ENCODE measurements around a stretch of chr4.

- RRBS, 2 experiments: 3 to 4% methylated on average over 5 of the region's 19 CpGs
These were observed 759 bp downstream of the PARM1 start for GRCh38 chr4:74933696-74934054.

DNA sequence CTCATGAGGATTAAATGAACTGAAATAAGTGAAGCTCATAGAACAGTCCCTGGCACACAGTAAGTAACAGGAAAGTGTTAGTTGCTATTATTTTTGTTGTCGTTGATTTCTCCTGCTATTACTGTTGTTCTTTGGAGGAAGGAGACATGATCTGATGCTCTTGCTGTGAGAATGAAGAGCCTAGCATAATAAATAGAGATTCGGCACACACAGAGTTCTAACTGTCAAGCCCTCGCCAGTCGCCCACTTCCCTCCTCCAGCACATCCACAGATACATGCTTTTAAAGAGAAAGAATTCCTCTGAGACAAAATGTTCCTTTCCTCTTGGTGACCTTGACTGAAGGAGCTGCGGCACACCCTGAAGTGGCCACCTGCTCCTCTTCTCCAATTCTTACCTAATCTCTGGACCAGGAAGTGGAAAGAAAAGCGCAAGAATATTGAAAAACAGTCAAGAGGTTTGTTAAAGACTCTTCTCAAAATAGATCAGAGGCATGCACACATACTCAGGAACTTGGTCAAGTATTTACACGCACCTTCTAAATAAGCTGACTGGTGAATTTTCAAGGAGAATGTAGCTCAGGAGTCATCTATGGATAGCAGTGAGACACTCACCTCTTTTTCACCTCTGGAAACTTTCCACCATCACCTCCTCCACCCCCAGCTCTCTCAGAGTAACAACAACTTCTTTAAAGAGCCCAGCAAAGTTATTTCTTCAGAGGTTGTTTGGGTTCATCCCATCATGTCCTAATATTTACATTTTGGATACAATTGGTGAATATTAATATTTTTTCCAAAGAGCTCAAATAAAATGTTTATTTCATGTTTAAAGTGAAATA is 95.4 kb downstream of the PARM1 start:
- RRBS, 2 experiments: no CpG with 5 or more reads among the region's 7 CpGs

GRCh38 chr4:75244361-75244821 is 269.8 kb downstream of the RCHY1 start:
- RRBS, 2 experiments: no CpG with 5 or more reads among the region's 6 CpGs

DNA sequence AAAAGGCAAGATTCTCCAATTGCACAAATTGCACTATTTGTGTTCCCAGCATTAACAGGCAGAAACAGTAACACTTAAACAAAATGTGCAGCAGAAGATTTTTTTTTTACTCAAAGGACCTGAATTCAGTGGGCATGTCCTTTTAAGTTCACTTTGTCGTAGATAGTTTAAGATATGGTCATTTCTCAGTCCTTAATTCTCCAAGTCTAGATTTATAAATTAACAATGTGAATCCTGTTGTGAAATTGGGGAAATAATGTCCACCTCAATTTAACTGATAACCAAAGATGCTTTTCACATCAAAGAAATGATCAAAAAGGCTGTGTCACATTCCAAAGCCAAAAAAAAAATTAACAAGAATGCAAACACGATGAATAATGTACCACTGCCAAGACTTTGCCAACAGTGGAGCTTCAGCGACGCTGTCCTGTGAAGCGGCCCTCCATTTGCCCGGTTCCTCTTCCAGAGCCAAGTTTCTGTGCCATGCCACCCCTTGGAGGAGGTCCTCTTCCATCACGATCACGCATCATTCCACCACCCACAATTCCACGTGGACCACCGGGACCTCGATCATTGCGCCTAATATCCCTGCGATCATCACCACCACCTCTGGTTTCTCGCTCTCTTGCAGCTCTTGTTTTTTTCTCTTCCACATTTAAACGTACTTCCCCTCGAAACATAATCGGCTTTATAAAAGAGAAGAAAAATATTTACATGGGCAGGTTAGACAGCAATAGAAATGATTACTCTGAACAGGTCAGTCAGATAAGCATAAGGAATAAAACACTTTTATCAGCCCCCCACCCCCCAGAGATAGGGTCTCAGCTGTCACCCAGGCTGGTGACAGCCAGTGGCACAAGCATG is 14.9 kb upstream of the CDKL2 start:
- RRBS, 2 experiments: 92 to 100% methylated on average over 2 to 3 of the region's 17 CpGs

DNA sequence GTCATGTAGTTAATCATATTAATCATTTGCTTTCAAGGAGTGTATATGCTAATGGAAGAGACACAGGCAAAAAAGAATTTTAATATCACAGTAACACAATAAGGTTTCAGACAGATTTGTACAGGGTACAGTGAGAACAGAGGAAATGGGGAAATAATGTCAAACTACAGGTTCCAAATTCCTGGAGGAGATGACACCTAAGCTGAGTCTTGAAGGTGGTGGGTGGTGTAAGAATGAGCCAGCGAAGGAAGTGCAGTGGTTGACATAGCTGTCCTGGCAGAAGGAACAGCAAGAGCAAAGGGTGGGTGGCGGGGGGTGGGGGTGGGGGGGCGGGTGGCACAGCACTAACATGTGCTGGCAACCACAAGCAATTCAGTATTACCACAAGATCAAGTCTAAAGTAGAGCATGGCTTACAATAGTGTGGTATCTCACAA is 13.1 kb upstream of the G3BP2 start:
- RRBS, 2 experiments: no CpG with 5 or more reads among the region's 3 CpGs

GRCh38 chr4:75770644-75771324 is 46.4 kb downstream of the USO1 start:
- RRBS, 2 experiments: no CpG with 5 or more reads among the region's 4 CpGs

DNA sequence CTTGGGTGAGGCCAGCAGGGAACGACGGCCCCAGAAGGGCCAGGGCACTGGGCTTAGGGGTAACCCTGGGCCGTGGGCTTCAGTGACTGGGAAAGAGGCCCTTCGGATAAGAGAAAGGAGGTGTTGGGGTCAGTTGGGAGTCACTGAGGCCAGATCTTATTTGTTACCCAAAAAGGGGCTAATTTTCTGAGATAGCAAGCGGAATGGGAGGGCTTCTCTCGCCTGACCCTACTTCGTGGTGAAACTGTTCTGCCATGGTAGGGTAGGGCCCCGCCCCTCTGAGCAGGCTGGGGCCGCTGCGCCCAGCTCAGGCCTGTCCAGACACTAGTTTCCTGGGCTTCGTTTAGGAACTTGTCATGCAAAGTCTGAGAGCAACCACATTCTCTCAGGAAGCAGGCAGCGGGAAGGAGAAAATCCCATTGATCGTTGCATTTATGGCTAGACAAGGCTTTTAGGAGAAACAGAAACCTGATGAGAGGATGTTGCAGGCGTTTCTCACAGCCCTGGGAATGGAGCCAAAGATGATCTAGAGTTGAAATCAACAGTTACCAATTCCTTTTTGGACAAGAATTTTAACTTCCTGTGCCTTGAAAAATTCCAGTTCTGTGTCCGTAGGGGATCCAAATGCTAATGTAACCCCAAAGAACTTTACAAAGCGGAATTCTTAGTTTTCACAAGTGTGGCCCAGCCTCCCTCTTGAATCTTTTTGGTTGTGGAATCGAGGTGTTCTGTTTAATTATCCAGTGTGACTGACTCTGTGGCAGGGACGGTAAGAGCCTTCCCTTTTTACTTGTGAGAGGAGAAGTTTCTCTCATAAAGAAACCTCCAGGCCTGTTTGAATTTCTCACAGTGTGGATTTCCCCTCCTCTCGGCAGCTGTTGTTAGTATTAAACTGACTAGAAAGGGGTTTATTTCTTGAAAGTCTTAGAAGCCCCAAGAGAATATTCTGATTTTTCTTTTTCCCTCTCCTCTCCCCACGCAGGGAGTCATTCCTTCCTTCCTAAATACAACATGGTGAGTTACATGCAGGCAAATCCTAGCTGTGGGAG is 4.5 kb upstream of the CXCL9 start:
- RRBS, 2 experiments: no CpG with 5 or more reads among the region's 20 CpGs

DNA sequence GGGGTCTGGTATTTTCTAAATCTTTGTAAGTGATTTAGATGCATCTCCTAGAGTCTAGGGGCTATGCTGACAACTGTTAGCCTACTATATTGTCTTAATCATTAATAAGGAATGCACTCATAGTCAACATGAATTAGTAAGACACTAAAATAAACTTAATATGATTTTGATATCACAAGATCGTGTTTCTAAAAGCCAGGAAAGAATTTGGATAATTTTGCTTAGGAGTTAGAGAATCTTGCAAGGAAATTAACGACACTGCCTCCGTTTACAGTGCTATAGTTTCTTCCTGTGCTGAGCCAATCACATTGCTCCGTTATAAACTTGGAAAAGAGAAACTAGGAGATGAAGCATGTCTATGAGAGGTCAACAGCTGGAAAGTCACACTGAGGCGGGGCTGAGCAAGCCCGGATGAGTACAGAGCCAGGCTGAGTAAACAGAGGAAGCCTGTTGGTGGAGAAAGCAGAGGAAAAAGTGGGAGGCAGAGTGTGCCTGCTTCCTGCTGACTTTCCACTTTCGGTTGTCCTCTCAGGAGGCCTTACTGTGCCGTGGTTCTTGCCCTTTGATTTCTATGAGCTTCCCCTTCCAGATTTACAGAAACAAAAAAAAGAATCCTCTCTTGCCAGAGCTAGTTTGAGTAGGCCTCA is 5.4 kb downstream of the SCARB2 start:
- RRBS, 2 experiments: no CpG with 5 or more reads among the region's 8 CpGs

DNA sequence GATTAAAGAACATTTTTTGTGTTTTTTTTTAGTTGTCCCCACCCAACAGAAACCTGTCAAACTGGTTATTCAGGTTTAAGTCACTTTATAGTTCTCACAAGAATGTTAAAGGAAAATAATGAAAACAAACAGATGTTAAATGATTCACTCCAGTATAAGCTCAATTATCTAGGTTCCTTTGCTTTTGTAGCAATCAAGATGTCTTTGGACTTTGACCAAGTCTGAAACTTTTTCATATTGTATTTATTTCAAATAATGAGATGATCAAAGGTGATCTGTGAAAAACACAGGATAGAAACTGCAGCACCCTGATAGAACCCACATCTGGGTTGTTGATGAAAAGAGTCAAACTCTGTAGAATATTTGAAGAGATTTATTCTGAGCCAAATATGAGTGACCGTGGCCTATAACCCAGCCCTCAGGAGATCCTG is 15.4 kb upstream of the FAM47E start:
- RRBS, 2 experiments: no CpG with 5 or more reads among the region's 1 CpG

DNA sequence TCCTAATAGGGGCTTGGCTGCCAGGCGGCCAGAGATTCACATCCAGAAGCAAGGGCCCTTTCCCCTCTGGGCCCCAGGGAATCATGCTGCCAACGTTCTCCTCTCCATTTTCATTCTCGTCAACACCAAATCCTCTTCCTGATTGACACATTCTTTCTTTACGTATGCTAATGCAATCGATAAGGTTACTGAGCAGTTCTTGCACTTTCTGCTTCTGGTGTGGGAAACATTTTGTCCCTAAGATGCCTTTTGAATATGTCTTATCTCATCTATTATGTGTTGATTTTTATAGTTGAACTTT is 123.8 kb downstream of the SHROOM3 start:
- RRBS, 2 experiments: no CpG with 5 or more reads among the region's 5 CpGs

- RRBS, 2 experiments: 24 to 53% methylated on average over 5 of the region's 37 CpGs
These were observed 151.0 kb downstream of the SHROOM3 start for GRCh38 chr4:76585862-76586658.

DNA sequence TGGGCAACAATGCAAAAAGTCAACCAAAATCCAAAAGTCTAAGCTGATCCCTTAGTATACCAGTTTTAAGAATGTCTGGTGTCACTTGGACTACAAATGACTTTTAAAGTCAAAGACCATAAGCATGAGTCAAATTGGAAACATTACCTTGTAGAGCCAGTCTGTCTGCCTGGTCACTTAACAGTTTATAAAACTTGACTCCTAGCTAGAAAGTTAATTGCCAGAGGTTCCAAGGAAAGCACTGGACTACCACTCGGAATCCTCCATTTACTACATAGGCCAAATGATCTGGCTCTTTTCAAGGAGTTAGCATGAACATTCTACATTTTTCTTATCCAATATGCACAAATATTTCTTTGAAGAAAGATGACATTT is 188.2 kb downstream of the SHROOM3 start:
- RRBS, 2 experiments: no CpG with 5 or more reads among the region's 1 CpG

DNA sequence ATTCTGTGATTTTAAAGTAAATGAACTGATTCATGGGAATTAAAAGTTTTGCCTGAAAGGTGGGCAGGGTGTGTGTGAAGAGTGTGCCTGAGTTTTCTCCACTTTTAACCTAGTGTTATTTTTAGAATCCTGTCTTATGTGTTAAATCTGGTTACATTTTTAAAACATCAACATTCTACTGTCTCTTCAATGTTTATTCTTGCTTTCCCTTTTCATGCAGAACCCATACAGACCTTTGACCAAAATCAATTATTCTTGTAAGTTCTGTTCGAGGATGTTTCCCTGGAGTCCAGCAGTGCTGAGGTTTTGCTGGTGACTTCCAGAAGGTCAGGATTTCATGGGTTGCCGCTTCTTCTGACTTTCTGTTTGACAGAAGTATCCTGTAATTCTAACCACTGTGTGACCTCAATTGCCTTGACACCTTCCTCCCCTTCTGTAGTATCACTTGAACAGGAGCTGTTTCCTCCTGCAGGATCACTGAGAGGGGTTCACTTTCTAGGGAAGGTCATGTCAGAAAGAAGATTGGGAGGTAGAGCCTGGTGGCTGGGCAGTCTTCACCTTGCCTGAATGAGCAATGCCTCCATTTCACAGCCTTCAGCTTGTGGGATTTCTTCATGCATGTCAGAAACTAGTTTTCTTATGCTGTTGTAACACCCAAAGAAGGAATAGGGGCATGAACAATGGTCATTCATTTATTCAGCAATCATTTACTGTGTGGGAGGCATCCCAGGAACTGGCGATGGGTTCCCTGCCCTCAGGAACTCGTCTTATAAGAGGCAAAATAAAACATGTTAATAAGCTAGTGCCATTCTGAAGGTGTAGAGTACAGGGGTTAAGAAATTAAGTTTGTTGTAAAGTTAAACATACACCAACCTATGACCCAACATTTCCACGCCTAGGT is 206.1 kb downstream of the SOWAHB start:
- RRBS, 2 experiments: no CpG with 5 or more reads among the region's 5 CpGs

DNA sequence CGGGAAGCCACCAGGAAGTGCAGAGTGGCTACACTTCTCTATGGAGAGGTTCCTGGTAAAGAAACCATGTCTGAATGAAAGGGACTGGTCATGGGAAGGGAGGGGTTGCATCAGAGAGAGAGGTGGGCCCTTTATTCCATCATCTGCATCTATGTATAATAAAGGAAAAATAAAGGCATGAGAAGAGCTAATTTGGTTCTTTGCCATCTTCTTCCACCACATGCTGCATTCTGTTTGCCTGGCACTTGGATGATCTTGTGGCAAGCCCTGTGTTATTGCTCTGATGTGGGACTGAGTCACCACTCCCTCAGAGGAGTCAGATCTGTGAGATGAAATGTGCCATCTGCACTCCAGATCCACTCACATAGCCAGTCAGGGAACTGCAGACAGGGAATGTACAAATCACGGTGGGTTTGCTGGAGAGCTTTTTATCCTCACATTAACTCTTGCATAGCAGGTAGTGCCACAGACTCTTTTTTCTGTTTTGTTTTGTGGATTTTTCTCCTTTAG is 144.8 kb downstream of the SOWAHB start:
- RRBS, 2 experiments: no CpG with 5 or more reads among the region's 2 CpGs

- RRBS, 2 experiments: no CpG with 5 or more reads among the region's 5 CpGs
These were observed 11.1 kb downstream of the SOWAHB start for GRCh38 chr4:76886791-76887235.

- RRBS, 2 experiments: no CpG with 5 or more reads among the region's 2 CpGs
These were observed 12.9 kb downstream of the SEPTIN11 start for GRCh38 chr4:76962502-76962731.

DNA sequence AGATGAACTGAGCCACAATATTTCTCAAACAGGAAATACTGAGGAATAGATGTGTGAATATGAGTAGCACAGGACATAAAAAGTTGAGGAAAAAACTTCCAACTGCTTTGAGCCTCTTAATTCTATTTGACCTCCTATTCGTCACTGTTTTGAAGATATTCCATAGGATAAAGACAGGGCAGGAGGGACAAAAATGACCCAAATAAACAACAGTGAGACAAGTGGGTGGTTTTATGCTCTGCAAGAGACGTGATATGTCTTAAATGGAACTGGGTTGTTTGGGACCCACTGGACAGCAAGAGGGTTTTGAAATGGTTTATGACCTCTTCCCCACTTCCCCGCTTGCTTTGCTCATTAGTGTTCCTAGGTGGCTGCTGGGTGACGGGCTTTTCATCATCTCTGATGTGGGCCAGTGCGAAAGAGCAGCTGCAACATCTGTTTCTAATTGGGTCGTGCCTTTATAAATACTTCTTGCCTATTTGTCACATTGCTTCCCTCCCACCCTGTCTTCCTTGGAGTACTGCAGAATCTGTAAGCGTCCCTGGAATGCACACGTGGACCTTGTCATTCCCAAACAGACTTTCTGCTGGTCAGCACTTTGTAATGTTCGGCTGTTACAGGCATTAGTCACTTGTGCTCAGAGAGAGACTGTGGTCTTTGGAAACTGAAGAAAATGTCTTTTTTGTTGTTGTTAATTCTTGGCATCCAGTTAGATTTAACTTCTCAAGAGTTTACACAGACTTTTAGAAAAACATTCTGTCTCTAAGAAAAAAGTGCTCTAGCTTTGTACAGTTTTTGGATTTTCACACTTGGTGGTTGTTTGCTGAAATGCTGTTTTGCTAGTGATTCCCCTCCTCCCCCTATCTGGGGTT is 35.2 kb downstream of the SEPTIN11 start:
- RRBS, 2 experiments: no CpG with 5 or more reads among the region's 9 CpGs

GRCh38 chr4:77022665-77023338 is 53.0 kb downstream of the CCNI start:
- RRBS, 2 experiments: no CpG with 5 or more reads among the region's 3 CpGs

- RRBS, 2 experiments: no CpG with 5 or more reads among the region's 1 CpG
These were observed 9.6 kb downstream of the CCNI start for GRCh38 chr4:77066204-77066527.